Ureter (tissue), 1 donor: ENCODE measurements around a stretch of chr21.

- PRO-cap, result no peak
Measured at GRCh38 chr21:36701990-36702716, 3.2 kb downstream of the SIM2 start.

- PRO-cap, result no peak
Measured at GRCh38 chr21:36710268-36711070, 11.6 kb downstream of the SIM2 start.

DNA sequence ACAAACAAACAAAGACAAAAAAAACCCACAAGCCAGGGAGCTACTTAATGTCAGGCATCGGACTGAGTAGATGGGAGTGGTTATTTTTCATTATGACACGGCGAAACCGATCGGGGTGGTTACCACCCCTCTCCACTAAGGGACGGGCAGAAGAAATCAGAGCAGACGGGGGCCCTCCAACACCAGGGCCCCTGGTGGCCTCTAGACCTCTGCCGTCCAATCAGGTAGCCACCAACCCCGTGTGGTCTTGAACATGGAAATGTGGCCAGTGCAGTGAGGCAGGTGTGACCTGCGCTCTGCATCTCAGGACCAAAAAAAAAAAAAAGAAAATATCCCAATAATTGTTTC, 48.1 kb downstream of the SIM2 start:
- PRO-cap, result no peak

- PRO-cap, result no peak
Measured at GRCh38 chr21:36985733-36986149, 19.3 kb upstream of the HLCS start.

GRCh38 chr21:37106483-37107539, 33.8 kb downstream of the TTC3 start:
- PRO-cap, result no peak

GRCh38 chr21:37373470-37374001, 7.0 kb downstream of the DYRK1A start:
- PRO-cap, result no peak

- PRO-cap, result no peak
Measured at GRCh38 chr21:37384489-37385130, 18.0 kb downstream of the DYRK1A start.

- PRO-cap, result no peak
Measured at GRCh38 chr21:37386051-37386932, 19.7 kb downstream of the DYRK1A start.

DNA sequence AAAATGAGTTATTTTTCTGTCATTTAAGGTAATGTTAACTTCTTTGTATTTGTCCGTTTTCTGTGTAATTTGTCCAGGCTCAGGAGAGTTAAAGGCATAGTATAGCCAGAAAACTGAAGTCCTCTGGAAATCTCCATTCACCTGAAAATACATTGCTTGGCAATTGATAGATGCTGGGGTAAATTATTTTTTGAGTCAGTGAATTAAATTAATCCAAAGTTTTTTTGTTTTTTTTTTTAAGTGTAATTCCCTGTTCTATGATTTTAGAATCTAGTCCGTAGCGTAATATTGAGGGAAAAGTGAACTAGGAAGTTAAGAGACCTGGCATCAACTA, 29.7 kb downstream of the DYRK1A start:
- PRO-cap, result no peak

- PRO-cap, result no peak
Measured at GRCh38 chr21:37419132-37420148, 52.9 kb downstream of the DYRK1A start.

- PRO-cap, result no peak
Measured at GRCh38 chr21:37433681-37434331, 67.2 kb downstream of the DYRK1A start.

DNA sequence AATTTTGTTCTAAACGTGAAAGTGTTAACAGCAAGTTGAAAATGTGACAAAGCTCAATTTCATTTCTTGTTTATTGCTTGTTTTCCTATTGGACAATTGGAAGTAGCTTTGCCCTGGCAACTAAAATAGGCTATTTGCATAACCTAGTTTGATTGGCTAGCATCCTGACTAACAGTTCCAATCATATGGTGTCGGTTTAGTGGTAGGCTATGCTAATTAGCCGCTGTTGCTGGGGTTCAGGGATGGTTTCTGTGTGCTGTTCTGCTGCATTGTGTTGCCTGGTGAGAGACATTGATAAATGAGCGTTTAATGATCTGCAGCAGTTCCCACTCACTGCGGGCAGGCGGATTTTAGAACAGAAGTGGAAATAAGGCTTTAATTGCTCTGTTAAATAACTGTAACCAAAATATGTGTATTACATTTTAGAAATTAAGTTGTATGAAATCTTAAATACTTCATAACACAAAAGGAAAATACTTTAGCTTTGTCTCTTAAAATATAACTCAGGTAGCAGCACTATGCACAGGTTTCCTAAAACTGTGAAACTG, 68.6 kb downstream of the DYRK1A start:
- PRO-cap, result no peak

DNA sequence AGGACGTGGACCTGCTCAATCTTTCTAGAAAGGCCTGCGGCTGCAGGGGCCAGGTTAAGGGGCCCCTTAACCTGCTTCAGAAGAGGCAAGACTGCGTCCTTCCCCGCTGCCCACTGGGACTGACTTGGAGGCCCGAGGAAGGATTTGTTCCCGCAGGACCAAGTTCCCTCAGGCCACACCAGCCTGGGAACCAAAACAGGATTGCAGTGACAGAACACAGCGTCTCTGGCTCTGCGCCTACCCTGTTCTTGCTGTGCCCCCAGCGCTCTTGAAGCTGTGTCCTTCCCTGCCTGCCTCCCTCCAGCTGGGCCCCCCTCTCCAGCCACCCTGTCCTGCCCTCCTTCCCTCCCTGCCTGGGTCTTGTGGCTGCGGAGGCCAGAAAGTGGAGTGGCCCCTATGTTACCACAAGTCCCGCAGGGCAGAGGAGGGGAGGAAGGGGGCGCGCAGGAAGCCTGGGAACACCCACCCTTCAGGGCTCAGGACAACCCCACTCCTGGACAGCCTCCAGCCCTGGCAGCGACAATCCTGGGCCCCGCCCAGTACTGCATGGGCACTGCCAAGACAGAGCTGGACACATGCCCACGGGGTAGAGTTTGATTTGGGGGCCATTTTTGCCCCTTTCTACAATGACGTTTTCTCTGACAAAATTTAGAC, 164.9 kb downstream of the DYRK1A start:
- PRO-cap, result no peak

GRCh38 chr21:38219252-38219455, 37.6 kb upstream of the KCNJ15 start:
- PRO-cap, result no peak

- PRO-cap, result no peak
Measured at GRCh38 chr21:38299894-38300688, 43.3 kb downstream of the KCNJ15 start.

GRCh38 chr21:38341296-38342075, 84.7 kb downstream of the KCNJ15 start:
- PRO-cap, result no peak

GRCh38 chr21:38491495-38492497, 6.5 kb downstream of the ERG start:
- PRO-cap, result no peak

GRCh38 chr21:38790011-38790376, 15.7 kb upstream of the ETS2 start:
- PRO-cap, result no peak

DNA sequence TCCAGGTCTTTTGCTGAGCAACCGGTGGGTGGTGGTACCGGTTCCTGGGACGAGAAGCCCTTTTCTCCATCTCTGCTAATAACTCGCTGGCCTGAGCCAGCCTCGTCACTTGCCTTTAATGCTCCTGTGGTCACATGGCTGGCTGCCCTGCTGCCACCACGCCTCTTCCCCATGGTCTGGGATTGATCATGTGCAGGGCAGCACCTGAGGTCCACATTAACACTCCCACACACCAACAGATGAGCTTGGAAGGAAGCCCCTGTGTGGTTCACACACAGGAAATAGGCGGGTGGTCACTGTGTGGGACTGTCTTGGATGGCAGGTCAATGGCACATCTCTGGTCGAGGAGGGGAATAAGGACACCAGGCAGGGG, 10.2 kb upstream of the ETS2 start:
- PRO-cap, result no peak

DNA sequence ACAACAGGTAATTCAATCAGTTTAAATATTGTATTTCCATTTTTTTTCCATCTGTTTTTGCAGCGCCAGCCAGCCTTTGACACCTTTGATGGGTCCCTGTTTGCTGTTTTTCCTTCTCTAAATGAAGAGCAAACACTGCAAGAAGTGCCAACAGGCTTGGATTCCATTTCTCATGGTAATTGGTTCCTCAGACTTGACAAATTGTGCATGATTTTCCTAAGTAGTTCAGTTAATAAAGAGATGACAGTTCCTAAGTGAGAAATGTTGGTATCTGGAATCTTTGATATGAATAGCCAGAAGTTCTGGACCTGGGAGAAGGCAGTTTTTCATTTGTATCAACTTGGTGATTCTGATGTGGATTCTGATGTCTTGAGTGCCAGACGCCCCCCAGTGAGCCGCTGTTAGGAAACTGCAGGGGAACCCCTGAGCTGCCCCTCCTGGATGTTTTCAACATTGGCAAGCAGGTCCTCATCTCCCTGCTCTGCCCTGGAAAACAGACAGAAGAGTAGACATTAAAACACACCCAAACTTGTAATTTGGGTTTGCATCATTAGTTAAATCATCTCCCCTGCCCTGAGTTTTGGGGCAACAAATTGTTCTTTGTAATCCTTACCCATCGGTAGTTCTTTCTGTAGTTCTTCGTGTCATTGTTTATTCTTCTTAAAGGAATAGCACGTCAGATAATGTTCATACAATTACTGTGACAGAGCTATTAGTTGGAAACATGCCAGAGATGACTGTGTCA, 7.4 kb downstream of the ETS2 start:
- PRO-cap, result unidirectional peak, plus-strand start at position 295 of the sequence